Mesenchymal stem cell of adipose (primary cell): ENCODE measurements around the gene SNN.

DNA sequence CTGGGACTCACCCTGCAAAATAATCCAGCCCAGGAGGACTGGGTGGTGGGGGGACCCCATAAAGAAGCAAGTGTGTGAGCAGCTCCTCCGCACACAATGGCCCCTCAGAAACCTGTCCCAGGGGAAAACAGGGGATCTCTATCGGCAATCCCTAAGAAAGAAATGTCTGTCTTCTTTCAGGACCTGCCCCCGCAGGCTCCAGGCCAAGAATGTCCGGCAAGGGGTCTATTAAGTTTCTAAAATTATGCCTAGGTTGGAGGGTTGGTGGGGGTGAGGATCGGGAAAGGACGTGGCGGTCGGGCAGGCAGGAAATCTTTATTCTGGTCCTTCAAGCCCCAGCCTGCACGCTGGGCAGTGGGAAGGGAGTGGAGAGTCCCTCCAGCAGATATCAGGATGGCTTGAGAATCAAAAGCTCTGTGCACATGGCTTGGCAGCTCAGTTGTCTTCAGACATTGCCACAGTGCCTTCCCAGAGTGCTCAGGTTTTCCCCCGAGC, 23.4 kb upstream of the LITAF start:
- CAGE, long polyA plus RNA, result no peak

DNA sequence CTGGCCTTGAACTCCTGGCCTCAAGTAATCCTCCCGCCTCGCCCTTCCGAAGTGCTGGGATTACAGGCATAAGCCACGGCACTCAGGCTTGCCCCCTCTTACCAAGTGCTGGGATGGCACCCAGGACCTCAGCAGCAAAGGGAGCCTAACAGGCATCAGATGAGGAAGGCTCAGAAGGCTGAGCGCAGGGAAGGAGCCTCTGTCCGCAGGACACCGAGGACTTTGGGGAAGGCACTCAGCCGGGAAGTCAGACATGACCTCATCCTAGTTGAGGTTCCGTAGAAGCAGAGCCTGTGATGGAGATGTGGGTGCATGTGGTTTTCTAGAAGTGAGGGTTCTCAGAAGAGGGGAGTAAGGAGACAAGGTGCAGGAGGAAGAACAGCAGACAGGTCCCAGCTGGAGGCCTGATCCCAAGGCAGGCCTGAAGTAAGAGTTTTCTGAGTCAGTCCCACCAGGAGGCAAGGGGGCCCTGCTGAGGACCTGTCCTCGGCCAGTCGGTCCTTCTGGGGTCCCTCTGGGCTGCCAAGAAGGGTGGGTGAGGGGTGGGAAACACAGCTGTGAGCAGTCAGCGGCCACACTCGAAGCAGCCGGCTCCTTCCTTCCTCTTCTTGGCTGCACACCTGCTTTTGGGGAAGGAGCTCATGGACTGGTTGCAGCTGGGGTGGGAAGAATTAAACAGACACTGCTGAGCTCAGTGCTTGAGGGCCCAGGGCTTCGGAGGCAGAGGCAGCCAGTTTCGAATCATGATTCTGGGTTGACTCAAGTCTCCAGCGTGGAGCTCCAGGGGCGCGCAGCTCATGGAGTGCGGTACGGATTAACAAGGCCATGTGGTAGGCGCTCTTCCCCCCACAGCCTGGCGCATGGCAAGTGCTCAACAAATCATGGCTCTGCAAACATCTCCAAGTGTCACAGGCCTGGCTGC, 39.0 kb upstream of the SNN start:
- CAGE, long polyA plus RNA, result no peak

- CAGE, long polyA plus RNA, result no peak
Observed at GRCh38 chr16:11667776-11668584, at the start of gene SNN. Gene SNN (plus strand): TSS chr16:11668455.

- CAGE, long polyA plus RNA, result no peak
Observed at GRCh38 chr16:11711411-11712187, 31.1 kb downstream of the TXNDC11 start.

DNA sequence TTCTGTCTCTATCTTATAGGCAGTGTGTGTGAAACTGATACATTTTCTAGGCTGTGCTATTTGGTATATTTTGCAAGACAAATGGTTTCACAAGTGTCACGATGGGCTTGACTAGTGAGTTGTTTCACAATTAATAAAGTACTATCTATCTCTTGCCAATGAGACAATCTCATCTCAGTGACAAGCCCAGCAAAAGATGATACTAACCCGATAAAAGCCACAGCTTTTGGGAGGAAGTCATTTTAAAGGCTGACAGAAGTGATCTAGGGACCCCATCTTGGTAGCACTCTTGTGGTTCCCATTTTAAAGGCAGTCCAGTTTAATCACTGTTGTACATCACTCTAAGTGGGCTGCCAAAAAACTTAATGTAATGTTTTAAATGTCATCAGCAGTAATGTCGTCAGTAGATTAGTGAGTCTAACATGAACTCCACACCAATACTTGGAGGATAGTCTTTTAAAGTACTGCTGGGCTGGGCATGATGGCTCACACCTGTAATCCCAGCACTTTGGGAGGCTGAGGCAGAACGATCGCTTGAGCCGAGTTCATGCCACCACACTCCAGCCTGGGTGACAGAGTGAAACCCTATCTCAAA, 14.4 kb downstream of the TXNDC11 start:
- CAGE, long polyA plus RNA, result no peak

DNA sequence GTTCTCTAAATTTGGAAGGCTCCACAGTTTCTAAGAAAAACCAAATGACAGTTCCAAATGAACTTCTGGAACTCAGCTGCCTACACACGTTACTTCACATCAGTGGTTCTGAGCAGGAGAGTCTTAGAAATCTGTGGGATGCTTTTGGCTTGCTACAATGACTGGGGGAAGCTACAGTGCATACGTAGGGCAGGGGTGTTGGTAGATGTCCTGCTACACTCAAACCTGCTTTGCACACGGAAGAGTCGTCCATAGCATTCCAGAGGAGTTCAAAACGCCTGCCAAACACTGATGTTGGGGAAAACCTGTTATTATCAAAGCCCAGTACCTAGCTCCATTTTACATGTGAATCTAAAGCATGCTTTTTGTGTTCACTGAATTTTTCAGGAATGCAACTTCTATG, 7.9 kb downstream of the TXNDC11 start:
- CAGE, long polyA plus RNA, result no peak

GRCh38 chr16:11761654-11762410, 19.2 kb upstream of the TXNDC11 start:
- CAGE, long polyA plus RNA, result no peak

DNA sequence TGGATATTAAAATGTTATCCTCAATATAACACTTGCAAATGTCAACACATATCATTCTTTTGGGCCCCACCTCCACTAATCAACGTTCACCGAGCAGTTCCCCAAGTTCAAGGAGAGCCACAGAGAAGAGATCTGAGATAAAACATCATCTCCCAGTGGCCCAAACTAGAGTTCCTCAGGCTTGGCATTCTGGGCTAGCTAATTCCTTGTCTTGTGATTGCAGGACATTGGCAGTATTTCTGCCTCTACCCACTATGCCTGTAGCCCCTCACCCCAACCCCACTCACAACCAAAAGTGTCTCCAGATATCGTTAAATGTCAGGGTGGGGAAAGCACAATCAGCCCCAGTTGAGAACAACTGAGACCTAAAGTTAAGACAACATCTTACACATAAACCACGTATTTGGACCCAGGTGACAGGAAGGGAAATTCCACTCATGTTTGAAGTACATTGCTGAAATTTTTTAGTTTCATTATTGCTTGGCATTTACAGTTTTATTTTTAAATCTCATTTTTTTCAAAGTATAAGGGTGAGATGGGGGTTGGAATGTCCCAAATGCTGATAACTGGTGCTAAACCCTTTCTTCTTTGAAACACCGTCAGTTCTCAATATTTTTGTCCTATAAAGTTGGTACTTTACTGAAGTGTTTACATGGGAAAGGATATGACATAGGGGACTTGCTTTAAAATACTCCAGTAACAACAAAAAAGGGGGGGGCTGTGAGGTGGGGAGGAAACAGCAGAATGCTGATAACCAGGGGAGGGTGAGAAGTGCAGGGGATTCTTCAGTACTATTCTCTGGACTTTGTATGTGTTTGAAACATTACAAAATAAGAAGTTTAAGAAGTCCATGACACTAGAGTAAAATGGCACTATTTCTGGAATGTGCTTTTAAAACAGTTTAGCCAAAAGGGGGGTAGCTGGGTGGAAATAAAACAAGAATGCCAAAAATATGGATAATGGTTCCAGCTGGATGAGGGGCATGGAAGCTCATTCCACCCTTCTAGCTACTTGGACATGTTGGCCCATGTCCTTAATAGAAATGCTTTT, 13.5 kb downstream of the ZC3H7A start:
- CAGE, long polyA plus RNA, result no peak

- CAGE, long polyA plus RNA, result no peak
Observed at GRCh38 chr16:11841830-11842321, 9.5 kb downstream of the RSL1D1 start.

DNA sequence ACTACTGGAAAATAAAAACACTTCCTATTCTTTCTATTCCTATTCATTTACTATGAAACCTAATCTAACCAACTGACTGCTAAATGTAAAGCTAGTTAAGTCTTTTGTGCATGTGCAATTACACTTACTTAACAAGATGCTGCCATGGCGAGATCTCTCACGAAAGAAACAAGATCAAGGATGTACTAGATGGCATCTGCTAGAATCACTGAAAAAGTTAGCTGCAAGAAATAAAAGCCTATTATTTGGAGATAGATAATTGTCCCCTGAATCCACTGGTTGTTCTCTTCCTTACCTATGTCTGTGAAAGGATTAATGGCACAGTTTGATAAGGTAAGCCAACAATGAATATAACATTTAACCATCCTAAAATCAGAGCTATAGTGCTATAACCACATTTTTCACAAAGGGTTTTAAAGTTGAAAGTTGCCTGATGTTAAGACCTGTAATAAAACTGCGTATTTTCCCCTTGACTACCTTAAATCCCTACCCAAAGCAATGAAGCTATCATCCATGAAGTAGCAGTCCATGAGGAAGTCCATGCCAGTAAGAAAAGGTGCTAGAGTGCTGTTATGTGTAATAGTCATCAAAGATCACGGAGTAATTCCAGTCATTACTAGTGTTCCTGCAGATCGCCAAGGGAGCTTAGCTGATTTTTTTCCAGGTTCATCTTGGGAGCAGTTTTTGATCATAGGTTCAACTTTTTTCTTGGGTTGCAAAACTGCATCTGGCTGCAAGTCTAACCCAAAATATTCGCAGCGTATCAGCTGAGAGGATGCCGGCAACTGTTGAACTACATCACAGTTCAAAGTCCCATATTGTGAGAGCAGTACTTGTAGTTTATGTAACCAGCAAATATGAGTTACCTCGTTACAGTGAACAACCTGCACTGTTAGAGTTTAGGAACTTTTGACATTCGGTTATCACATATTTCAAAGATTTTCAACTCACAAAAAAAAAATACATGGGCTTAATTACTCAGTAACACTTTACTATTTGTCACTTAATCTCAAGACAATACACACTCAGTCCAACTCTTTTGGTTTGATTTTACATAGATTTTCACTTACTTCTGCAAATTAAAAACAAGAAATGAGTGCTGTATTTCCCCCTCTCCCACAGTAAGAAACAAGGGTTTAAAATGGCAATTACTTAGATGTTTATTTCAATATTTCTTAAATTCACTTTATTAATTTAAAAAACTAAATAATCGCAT, 18.2 kb upstream of the RSL1D1 start:
- CAGE, long polyA plus RNA, result no peak

- CAGE, long polyA plus RNA, result no peak
Observed at GRCh38 chr16:11871738-11872883, 20.8 kb upstream of the RSL1D1 start.

- CAGE, long polyA plus RNA, result no peak
Observed at GRCh38 chr16:11887450-11888046, 28.2 kb downstream of the GSPT1 start.

DNA sequence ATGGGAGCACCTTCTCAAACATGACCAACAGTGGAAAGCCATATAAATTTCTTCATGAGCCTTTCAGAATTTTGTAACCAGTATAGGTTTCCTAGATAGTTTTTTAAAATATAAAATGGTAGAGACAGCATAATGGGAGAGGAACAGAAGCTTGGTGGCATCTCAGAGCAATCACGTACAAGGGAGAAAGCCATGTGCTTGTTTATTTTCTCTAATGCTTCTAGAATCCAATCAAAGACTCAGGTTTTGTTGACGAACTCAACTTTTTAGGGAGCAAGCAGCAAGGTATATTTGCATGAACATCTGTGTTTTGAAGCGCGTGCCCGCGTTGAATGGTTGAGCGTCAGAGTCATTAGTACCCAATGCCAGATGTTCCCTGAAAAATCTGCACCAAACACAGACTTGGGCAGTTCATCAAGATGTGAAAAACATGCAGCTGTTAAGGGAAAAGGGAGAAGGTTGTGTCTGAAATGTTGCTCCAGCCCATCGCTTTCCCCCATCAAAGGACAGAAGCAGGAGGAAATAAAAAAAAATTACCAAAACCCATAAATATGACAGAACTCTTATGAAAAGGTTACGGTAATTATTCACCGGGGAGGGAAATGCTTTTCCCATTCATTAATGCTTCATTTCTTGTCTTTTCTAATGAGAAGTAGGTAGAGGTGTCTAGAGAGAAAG, 170.4 kb downstream of the SNX29 start:
- CAGE, long polyA plus RNA, result no peak

DNA sequence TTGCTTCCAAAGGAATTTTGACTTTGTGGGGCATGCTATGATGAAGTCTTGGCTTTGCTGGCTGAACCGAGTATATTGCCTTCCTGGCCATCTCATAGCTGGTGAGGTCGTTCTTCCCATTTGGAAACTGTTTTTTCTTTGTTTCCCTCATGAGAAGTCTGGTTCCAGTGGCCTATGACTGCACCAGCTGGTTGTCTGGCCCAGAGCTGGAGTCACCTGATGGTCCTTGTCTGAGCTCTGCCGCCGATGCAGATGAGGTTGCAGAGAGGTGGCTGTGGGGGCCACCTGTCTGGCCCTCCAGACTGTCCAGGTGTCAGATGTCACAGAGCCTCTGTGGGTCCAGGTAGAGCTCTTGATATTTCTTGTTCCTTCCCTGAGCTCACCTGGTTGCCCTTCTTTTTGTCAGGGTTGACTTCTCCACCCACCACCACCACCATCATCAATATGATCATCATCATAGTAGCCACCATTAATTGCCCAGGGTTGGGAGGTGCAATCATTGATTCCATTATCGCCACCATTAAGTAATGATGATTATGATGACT, 190.6 kb downstream of the SNX29 start:
- CAGE, long polyA plus RNA, result no peak

DNA sequence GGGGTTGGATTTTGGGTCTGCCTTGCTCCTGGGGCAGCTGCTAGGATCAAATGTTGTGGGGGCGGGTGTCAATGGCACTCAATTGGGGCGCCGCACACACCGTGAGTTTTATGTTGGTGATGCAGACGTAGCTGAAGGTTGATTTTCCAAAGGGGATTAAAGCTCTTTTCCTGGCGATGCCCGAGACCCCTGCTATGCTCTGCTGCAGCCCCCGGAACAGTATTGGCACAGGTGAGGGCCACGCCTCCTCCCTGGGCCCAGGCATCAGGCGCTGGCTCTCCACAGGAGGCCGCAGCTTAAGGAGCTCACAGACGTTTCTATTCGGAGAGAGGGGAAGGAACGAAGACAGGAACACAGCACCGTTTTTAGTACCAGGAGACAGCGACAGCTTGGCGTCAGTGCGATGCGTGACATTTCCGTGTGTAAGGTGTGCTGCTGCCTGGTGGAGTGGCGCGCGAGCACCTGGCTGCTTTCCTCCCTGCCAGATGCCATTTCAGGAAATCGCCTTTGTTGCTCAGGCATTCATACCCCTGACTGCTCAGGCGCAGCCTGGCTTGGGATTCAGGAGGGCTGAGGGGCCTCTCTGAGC, 367.6 kb downstream of the CPPED1 start:
- CAGE, long polyA plus RNA, result no peak

- CAGE, long polyA plus RNA, result no peak
Observed at GRCh38 chr16:12541399-12542092, 262.1 kb downstream of the CPPED1 start.

GRCh38 chr16:13109862-13110916, 208.8 kb downstream of the SHISA9 start:
- CAGE, long polyA plus RNA, result no peak

DNA sequence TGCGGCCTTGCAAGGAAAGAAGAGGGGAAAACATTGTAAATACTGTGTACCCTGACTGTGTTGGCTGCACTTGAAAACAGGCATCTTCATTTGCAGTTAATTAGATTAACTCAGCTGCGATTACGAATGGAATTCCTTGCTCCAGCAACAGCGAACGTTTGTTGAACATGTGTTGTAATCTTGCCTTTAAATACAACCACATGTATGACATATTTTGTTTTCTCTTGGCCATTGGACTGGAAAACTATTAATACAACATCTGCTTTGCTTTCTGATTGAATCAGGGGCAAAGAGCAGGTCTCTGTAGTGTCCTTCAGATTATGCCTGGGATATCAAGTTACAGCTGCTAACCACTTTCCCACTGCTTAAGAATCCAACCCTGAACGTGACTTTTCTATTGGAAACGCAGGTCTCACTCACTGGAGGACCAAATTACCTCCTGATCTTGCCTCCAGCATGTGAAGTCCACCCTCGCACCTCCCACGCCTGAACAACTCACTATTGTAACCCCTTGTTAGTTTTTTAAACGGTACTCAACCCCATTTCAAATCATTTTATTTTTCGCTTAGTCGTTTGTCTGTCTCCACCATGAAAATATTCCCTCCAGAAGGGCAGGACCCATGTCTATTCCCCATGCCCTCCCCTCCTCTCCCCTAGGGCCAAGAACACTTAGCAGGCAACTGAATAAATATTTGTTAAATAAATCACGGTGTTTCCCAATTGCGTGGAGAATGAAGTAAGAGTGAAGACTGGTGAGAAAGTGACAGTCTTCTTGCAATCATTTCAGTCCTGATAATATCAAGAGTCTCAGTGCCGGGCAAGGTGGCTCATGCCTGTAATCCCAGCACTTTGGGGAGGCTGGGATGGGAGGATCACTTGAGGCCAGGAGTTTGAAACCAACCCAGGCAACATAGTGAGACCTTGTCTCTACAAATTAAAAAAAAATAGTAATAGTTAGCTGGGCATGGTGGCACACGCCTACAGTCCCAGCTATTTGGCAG, 57.4 kb upstream of the MRTFB start:
- CAGE, long polyA plus RNA, result no peak

DNA sequence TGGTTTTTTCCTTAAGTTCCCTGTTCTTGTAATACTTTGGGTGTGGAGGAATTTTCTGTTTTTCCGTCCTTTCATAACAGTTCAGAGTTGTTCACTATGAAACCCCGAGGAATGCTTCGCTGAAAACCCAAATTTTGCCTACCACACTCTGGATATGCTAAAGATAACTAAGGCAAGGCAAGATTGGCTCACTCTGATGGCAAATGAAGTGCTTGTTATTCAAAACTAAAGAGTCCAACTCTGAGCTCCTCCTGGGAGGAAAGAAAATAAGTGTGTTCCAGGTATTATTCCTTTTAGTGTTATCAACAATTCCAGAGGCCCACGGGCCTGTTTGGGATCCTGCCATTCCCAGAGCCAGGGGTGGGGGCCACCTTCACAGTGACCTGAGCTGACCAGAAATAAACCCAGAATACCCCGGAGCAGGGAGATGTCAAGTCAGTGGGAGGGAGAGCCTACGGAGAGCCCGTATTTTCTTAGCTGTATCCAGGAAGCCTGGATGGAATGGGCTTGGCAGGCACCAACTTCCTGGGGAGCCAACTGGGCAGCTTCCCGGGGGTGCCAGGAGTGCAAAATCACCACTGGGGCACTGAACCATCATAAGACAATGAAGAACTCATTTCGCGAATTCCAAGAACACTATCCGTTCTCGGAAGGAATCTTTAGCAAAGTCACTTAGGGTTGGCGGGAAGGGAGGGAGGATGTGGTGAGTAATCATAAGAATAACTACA, 13.3 kb upstream of the MRTFB start:
- CAGE, long polyA plus RNA, result no peak

GRCh38 chr16:14151416-14152119, 80.4 kb downstream of the MRTFB start:
- CAGE, long polyA plus RNA, result no peak